ENCODE data around the genes SLC5A7, SULT1C2, SULT1C4 and CCDC138.

DNA sequence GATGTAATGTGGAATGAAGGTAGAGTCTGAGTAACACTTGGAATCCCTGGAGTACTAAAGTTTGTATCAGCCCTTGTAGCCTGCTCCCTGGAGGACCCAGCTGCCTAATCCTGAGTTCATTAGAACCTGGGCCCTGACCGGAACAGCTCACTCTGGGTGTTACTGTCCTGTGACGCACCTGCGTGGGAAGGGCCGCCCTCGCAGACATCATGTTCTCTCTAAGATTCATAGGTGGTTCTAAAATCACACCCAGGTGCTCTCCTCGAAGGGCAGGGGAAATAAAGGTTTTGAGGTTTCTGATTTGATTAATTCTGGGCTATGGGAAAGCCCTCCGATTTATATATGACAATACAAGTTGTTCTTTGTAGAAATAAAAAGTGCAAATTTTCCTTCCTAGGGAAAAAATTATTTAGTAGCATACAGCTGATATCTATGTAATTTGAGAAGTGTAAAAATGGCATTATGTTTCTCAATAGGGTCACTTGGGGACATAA lies 62.4 kb downstream of the NCK2 start:
- PRO-cap, result no peak

DNA sequence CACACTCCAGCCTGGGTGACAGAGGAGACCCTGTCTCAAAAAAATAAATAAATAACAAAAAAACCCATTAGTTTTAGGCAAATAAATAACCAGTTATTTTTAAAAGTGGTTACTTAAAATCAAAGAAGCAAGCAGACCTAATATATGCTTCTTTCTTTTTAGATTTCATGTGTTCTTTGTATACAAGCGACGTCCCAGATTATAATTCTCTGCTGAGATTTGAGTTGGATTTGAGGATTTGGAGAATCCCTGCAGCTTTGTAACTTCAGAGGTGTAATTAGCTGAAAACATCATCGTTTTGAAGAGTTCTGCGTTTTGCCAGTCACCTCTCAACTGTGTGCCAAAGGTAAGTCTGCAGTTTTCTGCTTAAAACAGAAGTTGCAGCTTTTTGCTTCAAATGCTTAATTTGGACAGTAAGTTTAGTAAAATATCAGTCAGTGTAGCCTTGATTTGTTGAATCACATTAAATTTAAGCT lies 71.6 kb downstream of the NCK2 start:
- PRO-cap, result no peak

DNA sequence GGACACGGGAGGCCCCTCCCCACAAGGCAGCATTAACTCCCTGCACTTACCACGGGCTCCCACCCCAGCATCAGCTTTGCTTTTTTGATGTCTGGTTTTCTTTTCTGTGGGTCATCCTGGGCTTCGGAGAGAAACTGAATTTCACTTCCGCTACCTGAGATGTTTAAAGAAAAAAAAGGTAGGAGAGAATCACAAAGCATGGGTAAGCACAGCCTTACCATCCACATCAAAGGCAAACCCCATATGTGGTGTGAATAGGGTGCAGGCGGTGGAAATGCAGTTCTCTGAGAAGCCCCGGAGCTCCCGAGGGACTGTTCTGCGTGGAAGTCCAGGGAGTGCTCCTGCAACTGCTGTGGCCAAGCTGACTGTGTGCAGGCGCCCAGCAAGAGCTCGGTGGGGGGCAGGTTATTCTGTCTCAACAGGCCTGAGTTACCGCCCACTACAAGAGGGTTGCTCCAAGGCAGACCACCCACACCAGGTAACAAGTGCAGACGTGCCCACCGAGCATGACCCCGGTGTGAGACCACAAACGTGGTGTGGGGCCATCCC lies 31.3 kb downstream of the ECRG4 start:
- PRO-cap, result no peak

DNA sequence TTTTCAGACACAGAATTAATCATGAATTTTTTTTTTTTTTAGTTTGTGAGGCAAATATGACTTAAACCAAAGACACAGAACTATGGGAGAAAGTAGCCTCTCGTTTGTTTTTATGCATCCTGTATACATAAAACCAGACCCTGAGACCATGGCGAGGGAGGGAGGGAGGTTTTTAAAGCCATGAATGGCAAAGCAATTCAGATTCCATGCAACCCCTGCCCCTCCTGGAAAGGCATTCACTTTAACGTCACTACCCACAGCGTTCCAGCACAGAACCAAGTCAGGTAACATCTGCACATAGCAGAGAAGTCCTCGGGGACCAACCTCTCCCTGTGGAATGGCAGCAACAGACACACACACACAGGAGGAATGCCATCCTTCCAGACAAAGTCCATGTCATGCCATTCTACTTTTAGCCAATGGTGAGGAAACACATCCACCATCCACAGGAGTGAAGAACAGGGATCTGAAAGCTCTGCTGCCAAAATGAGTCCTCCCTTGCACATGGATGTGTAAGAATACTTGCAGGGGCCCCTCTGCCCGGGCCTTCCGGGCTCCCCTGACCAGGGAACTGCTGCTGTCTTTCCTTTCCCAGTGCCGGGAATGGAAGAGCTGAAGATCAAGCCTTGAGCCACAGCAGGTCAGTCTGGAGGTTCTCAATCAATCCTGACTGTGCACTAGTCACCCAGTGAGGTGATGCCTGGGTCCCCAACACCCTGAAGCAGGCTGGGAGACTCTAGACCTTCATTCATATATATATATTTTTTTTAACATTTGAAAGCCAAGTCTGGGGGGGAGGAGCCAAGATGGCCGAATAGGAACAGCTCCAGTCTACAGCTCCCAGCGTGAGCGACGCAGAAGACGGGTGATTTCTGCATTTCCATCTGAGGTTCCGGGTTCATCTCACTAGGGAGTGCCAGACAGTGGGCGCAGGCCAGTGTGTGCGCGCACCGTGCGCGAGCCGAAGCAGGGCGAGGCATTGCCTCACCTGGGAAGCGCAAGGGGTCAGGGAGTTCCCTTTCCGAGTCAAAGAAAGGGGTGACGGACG lies 63.7 kb downstream of the UXS1 start:
- PRO-cap, result no peak

DNA sequence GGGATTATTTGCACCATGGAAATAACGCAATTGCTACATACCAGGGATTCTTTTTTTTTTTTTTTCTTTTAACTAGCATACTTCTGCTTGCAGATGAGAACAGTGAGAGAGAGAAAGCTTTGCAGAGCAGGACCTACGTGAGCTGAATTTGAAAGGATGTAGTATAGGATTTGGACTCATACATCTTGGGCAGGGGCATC lies 3.9 kb upstream of the UXS1 start:
- PRO-cap, result no peak

DNA sequence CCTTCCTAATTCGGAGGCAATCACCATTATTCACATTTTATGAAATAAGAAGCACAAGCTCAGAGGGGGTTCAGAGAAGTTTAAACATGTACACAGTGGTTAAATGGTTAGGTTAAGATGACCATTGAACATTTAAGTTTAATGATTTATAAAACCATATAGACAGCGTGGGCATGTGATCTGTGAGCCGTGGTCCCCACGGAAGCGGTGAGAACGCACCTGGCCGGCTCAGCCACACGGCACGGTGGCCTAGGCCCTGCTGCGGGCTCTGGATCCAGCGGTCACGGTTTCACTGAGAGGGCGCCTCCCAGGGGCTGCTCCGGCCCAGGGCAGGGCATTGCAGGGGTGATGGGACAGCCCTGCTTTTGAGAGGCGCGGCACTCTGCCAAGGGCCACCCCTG lies 125.0 kb downstream of the RGPD3 start:
- PRO-cap, result no peak

GRCh38 chr2:107986030-107987104 lies at the start of gene SLC5A7:
Gene SLC5A7, plus strand, starts transcription at chr2:107986524.
- PRO-cap, result no peak

- PRO-cap, result no peak
Observed at GRCh38 chr2:108288481-108289218, at the start of gene SULT1C2. Gene SULT1C2, plus strand, starts transcription at chr2:108288895.

DNA sequence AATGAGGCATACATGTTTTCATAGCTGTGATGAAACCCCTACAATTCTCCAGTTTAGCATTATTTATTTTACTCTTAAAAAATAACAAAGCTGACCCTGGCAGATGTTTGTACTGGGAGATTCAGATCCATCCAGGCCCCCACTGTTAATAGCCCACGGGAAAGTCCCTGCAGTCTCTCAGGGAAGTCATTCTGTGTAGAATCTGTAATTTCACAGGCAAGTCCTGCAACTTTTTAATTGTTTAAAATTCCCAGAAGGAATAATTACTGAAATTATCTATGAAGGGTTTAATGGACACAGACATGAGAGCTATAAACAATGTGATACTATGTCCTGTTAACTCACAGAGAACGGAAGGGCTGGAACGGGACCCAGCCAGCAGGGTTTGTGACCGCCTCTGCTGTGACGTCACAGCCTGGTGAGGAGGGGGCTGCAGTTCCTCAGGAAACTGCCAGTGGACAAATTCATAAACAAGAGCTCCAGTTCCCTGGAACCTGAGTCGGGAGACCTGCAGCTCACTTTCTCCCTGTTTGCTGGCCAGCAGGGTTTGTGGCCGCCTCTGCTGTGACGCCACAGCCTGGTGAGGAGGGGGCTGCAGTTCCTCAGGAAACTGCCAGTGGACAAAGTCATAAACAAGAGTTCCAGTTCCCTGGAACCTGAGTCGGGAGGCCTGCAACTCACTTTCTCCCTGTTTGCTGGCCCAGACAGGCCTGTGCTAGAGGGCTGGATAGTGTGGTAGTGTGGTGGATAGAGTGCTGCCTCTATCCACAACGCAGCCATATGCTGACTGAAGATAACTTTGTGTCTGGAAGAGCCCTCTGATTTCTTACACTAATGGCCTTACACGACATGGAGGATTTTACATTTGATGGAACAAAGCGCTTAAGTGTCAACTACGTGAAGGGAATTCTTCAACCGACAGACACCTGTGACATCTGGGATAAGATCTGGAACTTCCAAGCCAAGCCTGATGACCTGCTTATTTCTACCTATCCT lies at the start of gene SULT1C4:
Gene SULT1C4 (plus strand): TSS at position 451 of the 996 bp plus-strand sequence.
- PRO-cap, result no peak

- PRO-cap, result no peak
Observed at GRCh38 chr2:108535482-108535656, 1.1 kb downstream of the LIMS1 start.

GRCh38 chr2:108613223-108613877 lies 79.1 kb downstream of the LIMS1 start:
- PRO-cap, result no peak

- PRO-cap, result bidirectional peak, plus-strand start at chr2:108786807, minus-strand start at chr2:108786586
Observed at GRCh38 chr2:108786056-108786872, at the start of gene CCDC138. Gene CCDC138, plus strand, starts transcription at chr2:108786771.

GRCh38 chr2:109067186-109068207 lies 61.5 kb upstream of the SH3RF3 start:
- PRO-cap, result no peak

DNA sequence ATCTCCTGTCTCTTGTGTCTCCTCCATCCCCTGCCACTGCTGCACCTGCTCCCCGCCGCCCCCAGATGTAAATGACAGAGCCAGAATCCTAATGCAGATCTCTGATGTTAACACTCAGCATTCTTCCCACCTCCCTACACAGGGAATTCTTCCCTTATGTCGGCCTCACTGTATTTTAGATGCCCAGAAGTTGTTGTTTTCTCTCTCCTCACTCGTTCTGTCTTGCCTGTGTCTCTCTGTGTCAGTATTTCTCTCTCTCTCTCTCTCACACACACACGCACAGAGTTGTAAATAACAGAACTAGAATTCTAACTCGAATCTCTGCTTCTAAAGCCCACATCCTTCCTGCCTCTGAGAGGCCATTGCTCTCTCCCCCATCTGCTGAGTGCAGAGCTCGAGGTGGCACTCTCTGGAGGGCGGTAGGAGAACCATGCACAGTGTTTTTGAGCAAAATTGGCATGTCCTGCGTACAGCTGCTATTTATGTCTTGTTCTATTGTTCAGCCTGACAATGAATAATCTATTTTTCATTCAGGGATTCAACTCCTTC lies 219.8 kb downstream of the SH3RF3 start:
- PRO-cap, result bidirectional peak, plus-strand start at position 388 of the sequence, minus-strand start at position 372 of the sequence

GRCh38 chr2:109555833-109556359 lies 57.9 kb downstream of the SEPTIN10 start:
- PRO-cap, result no peak

DNA sequence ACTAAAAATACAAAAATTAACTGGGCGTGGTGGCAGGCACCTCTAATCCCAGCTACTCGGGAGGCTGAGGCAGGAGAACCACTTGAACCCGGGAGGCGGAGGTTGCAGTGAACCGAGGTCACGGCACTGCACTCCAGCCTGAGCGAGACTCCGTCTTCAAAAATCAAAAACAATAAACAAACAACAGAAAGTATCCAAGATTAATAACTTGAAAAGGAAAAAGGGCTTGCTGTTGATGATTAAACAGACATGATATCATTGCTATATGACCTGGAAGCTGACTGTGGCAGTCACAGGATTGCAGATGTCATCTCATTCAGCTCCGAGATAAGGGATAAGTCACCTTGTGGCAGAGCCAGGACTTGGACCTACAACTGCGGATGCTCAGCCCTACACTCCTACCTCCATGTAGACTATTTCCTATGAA lies 16.8 kb downstream of the SOWAHC start:
- PRO-cap, result no peak

DNA sequence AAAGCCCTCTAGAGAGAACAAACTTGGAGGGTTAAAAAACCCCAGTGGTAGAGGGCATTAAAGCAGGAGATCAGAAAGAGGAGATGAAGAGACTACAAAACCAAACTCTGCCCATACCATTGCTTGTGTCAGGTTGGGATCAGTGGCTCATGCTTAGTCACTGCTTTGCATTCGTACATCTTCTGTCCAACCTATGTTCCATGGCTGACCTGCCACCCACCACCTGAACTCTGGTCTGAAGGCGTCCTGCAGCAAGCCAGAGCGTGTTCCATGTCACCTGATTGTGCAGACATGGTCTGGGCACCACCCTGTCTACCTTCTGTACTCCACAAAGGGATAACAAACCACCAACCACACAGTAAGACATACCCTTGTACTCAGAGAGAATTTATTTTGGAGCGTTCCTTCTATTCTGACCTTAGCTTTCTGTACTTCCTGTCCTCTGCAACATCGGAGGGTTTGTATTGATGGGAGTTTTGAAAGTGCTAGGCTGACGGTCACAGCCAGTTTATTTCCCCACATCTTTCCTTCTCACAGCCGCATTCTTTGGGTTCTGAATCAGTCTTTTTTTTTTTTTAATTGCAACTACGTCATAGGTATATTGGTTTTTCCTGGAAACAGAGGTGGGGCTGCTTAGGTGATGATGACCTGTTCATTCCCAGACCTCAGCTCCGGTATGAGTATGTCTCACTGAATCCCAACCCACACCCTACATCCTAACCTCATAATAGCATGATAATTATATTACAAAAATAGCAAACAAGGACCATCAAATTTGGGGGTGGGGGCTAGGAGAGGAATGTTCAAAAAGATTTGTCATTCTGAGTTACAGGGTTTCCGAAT lies 88.3 kb downstream of the SOWAHC start:
- PRO-cap, result no peak

GRCh38 chr2:110114820-110115387 lies 718 bp downstream of the MALL start:
- PRO-cap, result no peak

GRCh38 chr2:110116340-110116843 lies 770 bp upstream of the MALL start:
- PRO-cap, result no peak

- PRO-cap, result no peak
Observed at GRCh38 chr2:110120761-110121018, 5.1 kb upstream of the MALL start.